Right ventricle myocardium (tissue), 1 donor: ENCODE results near the genes ZBED3, TENT2 and DHFR.

- PRO-cap, 2 experiments, result no peak in any of the 2 experiments
Observed at GRCh38 chr5:76954375-76955103, 1.7 kb downstream of the CRHBP start.

GRCh38 chr5:77086827-77087711, at the start of gene ZBED3:
TSS of gene ZBED3 (minus strand) at chr5:77087285.
- PRO-cap, 2 experiments, result peak in 2 of 2 experiments; most common plus-strand start chr5:77087013 (in 2); most common minus-strand start chr5:77087170 (in 2)

DNA sequence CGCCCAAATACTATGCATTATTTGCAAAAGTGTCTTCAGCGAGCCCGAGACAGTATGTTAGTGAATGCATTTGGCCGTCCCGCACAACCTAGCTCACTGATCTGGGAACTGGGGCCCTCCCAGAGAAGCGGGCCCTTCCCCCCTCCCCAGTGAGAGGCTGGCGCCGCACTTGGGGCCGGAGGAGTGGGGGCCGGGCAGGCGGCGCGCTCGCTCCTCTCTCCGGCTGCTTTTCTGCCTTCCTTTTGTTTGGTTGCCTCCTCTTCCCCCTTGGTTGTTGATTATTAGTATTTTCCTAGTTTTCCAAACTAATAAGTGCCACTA, 67.9 kb upstream of the TBCA start:
- PRO-cap, 2 experiments, result peak in 2 of 2 experiments; most common plus-strand start position 168 of the sequence (in 1)

DNA sequence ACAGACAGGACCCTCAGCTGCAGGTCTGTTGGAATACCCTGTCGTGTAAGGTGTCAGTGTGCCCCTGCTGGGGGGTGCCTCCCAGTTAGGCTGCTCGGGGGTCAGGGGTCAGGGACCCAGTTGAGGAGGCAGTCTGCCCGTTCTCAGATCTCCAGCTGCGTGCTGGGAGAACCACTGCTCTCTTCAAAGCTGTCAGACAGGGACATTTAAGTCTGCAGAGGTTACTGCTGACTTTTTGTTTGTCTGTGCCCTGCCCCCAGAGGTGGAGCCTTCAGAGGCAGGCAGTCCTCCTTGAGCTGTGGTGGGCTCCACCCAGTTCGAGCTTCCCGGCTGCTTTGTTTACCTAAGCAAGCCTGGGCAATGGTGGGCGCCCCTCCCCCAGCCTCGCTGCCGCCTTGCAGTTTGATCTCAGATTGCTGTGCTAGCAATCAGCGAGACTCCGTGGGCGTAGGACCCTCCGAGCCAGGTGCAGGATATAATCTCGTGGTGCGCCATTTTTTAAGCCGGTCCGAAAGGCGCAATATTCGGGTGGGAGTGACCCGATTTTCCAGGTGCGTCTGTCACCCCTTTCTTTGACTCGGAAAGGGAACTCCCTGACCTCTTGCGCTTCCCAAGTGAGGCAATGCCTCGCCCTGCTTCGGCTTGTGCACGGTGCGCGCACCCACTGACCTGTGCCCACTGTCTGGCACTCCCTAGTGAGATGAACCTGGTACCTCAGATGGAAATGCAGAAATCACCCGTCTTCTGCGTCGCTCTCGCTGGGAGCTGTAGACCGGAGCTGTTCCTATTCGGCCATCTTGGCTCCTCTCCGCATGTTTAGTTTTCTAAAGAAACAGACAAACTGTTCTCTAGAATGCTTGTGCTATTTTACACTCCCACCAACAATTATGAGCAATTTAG, 97.2 kb downstream of the SCAMP1 start:
- PRO-cap, 2 experiments, result no peak in any of the 2 experiments

- PRO-cap, 2 experiments, result peak in 1 of 2 experiments; most common plus-strand start chr5:78527286 (in 1)
Observed at GRCh38 chr5:78527026-78527939, 121.3 kb downstream of the LHFPL2 start.

DNA sequence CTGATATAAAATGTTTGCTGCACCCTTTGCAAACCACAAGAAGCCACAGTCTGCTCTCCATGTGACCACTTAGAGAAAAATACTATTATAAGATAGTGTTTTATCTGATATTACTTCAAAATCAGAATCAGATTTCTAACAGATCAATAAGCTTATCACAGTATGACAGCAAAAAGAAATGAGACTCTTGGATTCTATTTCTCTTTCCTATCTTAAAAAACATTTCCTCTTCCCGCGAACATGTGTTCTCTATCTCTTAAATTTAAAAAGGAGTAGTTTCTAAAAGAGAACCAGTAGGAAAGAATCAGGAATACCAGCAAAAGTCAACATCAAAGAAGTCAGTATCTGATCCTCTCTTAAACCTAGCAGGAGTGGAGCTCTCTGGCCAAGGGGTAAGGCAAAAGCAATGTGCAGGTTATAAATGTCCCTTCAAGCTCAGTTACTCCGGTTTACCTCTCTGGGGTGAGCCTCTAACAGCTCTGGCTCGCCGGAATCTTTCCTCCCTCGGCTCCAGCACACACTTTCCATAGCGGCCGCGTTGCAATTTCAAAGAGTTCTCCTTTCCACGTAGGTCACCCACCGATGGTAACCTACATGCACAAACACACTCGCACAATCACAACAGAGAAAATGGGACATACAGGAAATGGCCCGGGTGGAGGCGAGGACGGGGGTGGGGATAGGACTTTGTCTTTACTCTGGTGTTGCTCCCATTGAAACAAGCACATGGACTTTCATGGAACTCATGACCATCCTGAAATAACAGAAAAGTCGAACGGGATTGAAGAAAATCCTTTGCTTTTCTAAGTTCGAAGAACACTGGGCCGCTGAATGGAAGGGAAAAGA, 1.4 kb downstream of the LHFPL2 start:
- PRO-cap, 2 experiments, result no peak in any of the 2 experiments

DNA sequence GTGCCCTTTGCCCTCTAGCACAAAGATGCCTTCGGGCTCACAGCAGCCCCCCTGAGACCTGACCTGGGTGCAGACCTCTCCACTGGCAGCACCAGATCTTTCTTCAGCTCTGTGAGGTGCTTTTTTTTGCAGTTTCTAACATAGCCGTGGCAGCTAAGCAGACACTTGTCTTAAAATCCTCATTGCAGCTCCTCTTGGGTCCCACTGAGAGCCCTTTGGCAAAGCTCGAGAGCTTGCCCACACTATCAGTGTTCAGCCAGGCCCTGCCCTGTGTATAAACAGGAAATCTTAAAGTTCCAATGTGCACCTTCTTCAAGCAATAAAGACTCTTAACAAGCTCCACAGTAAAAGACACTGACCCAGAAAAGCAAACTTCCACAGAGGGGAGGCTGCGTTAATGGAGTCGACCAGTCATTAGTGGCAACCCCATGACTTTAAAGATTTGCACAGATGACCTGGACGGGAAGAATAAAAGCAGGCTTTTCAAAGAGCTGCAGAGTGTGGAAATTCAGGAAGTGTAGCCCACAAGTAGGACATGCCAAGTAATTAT, 71.9 kb upstream of the LHFPL2 start:
- PRO-cap, 2 experiments, result no peak in any of the 2 experiments

DNA sequence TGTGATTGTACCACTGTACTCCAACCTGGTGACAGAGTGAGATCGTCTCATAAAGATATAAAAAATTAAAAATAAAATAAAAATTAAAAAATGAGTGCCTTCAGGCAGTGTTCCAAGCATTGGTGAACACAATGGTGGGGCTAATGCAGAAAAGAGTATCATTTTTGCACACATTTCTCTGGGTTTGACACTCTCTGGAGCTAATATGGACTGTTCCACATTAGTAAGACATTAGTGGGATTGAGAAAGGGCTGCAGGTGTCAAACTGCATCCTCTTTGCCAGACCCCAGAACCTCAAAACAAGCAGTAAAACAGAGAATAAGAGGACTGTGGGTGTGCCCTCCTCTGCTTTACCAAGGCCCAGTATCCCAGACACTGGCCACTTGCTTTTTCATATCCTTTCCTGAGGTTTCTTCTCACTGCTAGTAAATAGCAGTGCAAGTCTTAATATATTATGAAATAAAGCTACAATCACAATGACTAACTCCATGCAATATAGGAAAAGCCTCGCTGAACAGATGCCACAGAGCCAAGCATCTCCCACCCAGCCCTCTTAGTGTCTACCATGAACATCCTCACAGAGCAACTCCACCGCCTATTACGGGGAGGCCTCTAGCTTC, 130.5 kb upstream of the LHFPL2 start:
- PRO-cap, 2 experiments, result no peak in any of the 2 experiments

DNA sequence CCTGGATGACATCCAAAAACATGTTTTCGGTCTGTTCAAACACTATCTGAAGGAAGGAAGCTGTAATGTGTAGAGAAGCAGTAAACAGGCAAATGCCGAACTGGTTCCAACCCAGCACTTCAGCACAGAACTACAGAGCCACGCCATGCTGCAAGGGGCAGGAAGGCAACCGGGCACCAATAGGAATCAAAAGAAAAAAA, 12.2 kb downstream of the ARSB start:
- PRO-cap, 2 experiments, result no peak in any of the 2 experiments

- PRO-cap, 2 experiments, result no peak in any of the 2 experiments
Observed at GRCh38 chr5:79143824-79144486, 32.3 kb downstream of the BHMT start.

DNA sequence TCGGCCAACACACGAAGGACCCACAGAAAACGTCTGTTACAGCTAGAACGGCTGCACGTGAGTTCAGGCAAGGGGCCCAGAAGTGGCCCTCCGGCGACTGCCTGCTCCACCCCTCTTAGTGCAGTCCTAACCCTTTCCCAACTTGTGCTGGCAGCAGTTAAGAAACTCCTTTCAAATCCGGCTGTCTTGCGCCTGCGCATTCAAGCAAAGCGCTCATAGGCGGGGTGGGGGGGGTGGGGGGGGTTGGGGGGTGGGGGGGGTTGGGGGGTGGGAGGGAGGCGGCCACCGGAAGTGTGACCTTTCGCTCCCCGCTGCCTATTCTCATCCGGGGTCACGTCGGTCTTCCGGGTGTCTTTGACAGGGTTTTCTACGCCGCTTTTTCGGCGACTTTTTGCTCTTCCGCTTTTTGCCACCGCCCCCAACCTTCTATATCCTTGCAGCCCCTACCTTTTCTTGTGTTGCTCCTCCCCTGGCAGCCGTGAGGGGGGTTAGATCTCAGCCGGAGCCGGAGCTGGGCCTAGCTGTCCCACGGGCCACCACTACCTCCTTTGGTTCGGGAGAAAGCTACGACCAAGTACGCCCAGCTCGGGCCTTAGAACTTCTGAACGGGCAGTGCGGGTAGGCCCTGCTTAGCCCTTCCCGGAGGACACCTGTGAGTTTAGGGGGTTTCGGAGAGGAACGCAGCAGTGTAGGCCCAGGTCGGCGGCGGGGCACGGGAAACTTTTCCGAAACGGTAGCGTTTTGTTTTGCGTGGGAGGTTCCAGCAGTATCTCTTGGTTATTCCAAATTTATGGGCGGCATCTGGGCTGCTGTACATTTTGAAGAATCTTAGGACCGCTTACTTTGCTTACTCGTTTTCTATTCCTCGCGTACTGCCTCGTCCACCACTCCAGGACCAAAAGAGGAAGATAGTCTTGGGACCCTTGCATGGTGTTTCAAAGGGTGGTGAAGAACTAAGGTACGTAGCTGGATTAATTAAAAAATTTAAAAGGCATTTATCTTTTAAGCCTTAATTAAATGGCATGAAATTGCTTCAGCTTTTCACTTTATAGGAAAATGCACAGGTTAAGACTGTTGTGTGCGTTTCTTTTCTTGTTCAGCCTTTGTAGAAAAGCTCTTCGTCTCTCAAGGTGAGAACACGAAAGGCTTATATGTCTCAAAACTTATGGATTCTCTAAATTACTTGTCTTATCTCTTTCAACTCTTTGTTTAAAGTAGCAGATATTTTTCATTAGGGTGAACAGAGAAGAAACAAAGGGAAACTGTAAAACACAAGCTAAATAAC, at the start of gene TENT2:
Gene TENT2 (plus strand): TSS at position 324 of the 1,285 bp plus-strand sequence.
- PRO-cap, 2 experiments, result peak in 2 of 2 experiments; most common plus-strand start position 324 of the sequence (in 2); most common minus-strand start position 117 of the sequence (in 1)

DNA sequence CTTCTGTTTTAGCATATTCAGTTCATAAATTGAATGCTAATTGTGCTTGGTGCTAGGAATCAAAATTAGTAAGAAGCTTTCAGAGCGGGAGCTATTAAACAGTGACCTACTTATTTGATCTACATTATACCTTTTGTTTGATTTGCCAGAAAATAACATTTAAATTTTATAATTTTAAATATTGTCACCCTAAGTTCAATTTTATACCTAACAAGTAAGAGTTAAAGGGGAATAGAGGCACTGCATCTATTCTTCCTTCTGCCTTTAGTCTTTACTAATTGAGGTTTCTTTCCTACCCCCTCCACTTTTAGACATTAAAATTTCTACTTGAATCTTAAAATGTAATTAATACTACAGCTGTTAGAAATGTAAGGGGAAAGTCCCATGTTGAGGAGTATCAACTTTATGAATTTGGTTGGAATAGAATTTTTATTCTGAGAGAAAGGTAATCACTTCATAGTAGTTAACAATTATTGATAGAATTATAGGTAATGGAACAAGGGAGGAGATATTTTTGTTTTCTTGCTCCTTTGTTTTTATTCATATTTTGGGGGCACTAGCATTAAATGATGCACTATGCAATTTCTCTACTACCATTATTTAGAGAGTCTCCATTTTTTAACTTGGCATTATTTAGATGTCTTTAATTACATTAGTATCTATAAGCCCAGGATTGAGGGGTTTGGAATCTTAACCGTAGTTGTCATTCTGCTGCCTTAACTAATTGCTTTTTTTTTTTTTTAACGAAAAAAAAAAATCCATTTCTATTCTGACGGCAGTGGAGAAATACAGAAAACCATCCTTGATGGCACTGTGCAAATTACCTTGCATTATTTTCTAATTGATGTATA, 22.2 kb upstream of the CMYA5 start:
- PRO-cap, 2 experiments, result no peak in any of the 2 experiments

DNA sequence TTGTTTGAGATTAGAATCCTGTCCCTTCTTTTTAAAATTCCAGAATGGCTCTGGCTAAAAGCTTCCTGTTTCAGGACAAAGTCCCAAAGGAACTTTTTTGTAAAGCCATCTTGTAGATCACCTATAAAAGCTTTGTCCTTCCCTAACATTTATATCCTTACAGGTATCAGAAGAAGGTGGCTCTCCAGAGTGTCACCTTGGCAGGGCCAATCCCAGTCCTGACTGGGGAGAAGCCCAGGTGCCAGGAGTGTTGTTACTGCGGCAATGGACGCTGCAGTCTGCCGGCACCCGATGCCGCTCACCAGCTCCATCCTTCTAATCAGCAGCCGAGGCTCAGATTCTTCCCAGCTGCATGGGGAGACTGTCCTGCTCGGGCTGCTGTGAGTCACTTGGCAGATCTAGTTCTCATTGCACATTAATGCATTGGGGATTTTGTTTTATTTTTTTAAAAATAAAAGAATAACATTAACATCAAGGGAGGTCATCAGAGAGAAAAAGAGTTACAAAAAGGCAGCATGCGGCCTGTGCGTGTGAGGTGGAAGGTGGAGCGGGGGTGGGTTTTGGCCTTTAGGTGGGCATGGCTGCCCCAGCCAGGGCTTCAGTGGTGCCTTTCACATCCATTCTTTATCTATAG, 115.9 kb downstream of the MTX3 start:
- PRO-cap, 2 experiments, result no peak in any of the 2 experiments

GRCh38 chr5:80142495-80143084, 107.4 kb downstream of the THBS4 start:
- PRO-cap, 2 experiments, result no peak in any of the 2 experiments

DNA sequence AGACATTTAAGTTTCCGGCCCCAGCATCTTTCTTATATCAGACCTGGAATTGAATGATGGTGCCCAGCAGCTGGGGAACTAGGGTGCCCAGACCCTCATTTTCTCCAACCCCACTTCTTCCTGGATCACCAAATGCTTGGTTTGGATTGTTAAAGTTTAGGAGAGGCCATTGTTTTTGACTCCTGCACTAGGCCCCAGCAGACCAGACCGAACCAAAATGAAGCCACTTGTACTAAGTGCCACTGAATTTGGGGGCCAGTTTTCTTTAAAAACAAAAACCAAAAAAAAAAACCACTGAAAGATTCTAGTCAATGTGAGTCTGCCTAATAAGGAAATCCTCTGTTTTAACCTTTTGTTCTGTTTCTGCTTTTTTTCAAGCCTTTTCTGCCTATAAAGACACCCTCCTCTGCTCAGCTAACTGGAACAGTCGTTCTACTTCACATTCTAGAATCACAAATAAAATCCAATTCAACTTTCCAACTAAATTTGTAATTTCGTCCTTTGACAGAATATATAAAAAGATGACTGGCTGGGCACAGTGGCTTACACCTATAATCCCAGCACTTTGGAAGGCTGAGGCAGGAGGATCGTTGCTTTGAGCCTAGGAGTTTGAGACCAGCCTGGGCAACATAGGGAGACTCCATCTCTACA, 64.9 kb downstream of the SERINC5 start:
- PRO-cap, 2 experiments, result no peak in any of the 2 experiments

DNA sequence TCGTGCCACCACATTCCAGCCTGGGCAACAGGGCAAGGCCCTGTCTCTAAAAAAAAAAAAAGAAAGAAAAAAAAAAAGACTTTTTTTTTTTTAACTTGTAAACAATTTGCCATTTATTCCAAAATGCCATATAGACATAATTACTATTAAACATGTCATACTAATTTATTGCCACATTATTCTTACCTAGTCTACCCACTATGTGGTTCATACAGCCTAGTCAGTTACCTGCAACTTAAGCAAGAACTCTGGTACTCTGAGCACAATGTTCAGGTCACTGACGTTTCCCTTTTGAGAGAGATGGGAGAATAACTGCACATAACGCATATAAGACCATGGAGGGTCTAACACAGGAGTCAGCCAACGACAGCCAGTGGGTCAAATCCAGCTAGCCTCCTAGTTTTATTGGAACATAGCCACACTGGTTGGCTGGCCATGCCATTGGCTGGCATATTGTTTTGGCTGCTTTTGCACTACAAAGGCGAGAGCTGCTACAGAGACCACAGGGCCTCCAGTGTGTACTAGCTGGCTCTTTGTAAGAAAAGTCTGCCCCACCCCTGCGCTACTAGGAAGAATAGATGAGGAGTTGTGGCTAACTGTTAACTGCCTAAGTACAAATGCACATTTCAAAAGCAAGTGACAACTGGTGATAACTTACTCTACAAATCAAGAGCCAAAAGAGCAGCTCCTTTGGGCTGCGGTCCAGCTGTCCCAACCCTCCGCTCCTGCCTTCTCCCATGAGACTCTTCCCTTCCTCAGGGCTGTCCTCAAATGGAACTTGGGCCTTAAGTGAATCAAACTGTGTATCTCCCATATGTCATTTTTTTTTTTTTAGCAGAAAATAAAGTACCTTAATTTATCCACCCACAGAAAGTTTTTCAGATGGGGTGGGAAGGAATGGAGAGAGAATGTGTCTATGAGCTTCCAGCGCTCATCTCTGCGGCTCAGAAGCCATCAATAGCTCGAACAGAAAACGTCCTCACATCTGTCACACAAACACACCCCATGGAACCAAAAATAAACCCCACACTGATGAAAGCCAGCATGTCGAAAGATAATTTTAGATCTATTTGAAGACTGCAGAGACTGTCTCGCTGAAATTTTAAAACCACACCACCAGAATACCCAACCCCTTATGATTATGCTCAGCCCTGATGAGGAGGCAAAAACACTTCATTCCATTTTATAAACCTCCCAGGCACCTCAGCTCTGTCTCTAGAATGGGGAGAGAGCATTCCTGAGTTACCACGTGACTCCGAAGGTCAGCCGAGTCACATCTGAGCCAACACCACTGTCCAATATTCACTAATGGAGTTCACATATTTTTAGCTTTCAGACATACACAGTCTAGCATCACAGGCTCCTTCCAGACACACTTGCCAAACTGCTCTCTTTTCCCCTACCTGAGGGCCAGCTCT, 63.7 kb downstream of the SERINC5 start:
- PRO-cap, 2 experiments, result peak in 1 of 2 experiments; most common plus-strand start position 478 of the sequence (in 1)

DNA sequence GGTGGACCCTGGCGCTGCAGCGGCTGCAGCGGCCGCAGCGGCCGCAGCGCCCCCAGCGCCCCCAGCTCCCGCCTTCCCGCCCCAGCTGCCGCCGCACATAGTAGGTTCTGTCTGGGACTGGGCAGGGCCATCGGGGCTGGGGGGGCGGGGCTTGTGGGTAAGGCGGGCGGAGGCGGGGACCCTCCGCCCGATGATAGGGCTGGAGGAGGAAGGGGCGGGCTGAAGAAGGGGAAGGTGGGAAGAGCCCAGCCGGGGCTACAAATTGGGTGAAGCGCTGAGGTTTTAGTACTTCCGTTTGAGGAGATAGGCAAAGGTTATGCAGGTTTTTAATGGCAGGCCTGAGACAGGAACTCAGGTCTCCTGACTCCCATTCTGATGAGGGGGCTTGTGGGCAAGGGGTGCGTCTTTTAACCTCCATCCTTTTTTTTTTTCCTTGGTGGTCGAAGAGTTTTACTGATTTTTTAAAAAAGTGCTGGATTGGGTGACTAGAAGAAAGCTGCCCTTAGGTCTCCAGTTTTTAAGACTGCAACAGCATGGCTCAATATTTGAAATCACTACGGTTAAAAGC, at the start of gene DHFR:
Gene DHFR (minus strand): TSS at position 119 of the 568 bp plus-strand sequence.
- PRO-cap, 2 experiments, result peak in 2 of 2 experiments; most common plus-strand start position 288 of the sequence (in 2); most common minus-strand start position 97 of the sequence (in 2)

GRCh38 chr5:81310468-81310903, 9.1 kb downstream of the ZCCHC9 start:
- PRO-cap, 2 experiments, result no peak in any of the 2 experiments

DNA sequence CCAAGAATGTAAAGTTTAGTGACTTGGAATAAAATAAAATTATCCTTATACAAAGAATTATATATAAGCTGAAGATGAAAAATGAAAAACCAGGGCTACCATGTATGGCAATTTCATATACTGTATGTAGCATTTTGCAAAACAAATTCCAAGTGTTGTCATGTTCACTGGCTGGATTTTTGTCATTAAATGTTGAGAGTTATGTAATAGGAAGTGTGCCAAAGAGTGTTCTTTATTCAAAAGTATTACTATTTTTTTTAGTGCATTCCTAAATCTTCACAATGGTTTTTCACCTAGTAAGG, 5.0 kb upstream of the SSBP2 start:
- PRO-cap, 2 experiments, result no peak in any of the 2 experiments

GRCh38 chr5:81778481-81779418, 27.9 kb upstream of the SSBP2 start:
- PRO-cap, 2 experiments, result peak in 2 of 2 experiments; most common plus-strand start chr5:81779205 (in 2)